Placental epithelial cell (primary cell): ENCODE data around the genes DEFB128, DEFB132, RBCK1 and ANGPT4.

GRCh38 chr20:189457-190039, at the start of gene DEFB128:
TSS of gene DEFB128 (minus strand) at chr20:189711.
- CAGE, long polyA plus RNA = no peak

GRCh38 chr20:257641-257945, at the start of gene DEFB132:
TSS of gene DEFB132 (plus strand) at chr20:257724.
- CAGE, long polyA plus RNA = no peak

DNA sequence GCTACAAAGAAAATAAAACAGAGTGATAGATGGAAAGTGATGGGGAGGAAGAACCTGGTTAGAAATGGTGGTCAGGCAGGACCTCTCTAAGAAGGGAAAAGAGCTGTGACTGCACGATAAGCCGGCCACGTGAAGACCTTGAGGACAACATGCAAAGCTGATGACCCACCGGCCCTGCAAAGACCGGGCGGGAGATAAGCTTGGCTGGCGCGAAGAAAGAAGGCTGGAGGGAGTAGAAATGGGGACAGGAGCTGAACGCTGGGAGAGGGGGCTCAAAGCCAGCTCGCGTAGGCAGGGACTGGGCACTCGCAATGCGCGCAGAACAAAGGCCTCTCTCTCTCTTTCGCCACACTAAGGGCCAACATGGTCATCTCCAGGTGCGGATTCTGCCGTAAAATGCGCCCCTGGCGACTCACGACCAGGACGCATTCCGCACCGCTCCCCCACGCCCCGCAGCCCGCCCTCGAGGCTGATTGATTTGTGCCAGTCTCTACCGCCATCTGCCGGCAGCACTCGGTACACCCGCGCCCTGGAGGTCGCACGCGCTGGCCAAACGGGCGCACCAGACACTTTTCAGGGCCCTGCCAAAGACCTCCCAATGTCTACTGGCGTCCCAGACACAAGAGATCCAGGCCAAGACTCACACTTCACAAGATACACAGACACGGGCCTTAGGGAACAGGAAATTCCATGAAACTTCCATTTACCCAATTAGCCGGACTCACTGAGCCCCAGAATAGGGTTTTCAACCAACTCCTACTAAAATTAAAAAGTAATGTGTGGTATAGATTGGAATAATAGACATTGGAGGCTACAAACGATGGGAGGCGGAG, 9.3 kb downstream of the DEFB132 start:
- CAGE, long polyA plus RNA = no peak

- CAGE, long polyA plus RNA = no peak
Observed at GRCh38 chr20:297842-298029, 366 bp downstream of the ZCCHC3 start.

DNA sequence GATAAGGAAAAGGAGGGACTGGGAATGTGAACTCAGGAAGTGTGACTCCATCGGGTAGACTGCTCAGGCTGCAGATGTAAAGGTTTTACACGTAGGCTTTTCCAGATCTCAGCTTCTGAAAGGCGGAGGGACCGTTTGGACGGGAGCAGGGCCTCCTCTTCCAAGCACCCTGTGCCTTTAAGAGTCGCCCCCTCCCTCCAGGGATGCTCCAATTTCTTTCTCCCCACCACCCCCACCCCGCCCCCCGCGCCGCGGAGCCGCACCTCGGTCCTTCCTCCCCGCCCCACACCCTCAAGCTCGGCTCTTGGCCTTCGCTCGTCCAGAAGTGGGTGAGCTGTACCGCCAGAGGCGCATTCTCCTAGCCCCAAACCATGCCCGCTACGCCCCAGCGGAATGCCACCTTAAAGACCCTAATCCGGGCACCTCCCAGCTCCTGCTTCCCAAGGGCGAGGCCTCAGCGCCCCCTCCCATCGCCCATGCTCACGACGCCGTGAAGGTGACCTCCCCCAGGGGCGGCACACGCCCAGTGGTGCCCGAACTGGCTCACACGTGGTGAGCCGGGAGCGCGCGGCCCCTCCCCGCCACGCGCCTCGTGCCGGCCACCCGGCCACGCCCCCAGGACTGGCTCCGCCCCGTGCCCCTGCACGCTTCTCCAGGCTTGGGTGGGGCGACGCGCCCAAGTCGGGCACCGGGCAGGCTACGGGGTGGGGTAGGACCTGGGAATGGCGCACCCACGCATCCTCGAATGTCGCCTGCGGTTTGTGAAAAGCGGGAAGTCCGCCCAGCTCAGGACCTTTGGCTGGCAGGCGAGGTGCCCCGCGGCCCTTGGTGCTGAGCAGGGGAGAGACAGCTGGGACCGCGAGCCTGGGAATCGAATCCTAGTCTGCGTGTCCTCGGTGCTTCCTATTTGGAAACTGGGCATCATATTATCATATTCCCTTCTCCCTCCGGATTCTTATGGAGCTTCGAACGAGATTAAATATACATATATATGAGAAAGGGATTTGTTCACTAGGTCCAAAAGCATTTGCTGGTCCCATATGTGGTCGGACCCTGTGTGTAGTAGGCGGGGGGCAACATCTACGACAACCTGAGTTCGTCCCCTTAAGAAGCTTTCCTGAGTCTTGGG, 1.0 kb upstream of the SOX12 start:
- CAGE, long polyA plus RNA = no peak

DNA sequence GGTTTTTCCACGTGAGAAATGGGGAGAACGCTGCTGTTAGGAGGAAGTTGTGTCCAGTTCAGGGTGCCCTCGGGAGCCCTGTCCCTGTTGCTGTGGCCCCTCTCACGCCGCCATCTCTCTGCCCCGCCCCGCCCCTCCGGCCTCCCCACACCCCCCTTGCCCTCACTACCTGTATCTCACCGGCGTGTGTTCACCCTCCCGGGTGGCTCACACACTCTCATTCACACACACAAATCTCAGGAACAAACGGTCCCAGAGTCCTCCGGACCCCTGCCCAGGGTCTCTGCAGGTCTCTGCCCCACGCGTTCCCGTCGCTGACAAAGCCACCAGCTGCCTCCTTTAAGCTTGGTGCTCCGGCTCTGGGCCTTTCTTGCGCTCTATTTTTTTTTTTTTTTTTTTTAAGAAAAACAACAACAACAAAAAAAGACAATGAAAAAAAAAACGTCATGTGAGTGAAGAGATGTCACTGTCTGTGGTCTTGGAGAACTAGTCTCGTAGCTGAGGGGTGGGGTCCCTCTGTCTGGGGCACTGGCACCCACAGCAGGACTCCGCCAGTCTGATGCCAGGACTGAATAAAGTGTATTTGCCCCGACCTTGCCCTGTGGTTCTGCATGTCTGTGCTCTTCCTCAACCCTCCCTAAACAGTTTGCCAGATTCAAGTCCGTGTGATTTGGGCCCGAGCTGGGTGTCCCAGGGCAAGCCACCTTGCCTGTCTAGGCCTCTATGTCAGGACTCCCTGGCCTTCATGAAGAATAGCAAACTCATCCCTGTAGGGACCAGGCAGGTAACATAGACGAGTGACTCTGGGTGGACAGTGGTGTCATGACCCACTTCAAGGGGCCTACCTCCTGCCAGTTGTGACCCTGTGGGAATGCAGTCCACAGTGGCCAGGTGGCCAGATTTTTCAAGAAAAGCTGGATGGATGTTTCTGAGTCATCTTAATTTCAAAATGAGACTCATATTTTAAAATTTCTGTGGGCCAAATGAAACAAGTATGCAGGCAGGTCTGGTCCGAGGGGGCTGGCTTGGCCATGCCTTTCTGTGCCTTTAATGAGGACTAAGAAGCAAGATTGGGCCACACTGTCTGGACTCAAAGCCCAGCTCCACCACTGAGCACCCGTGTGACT, 3.1 kb downstream of the SOX12 start:
- CAGE, long polyA plus RNA = no peak

DNA sequence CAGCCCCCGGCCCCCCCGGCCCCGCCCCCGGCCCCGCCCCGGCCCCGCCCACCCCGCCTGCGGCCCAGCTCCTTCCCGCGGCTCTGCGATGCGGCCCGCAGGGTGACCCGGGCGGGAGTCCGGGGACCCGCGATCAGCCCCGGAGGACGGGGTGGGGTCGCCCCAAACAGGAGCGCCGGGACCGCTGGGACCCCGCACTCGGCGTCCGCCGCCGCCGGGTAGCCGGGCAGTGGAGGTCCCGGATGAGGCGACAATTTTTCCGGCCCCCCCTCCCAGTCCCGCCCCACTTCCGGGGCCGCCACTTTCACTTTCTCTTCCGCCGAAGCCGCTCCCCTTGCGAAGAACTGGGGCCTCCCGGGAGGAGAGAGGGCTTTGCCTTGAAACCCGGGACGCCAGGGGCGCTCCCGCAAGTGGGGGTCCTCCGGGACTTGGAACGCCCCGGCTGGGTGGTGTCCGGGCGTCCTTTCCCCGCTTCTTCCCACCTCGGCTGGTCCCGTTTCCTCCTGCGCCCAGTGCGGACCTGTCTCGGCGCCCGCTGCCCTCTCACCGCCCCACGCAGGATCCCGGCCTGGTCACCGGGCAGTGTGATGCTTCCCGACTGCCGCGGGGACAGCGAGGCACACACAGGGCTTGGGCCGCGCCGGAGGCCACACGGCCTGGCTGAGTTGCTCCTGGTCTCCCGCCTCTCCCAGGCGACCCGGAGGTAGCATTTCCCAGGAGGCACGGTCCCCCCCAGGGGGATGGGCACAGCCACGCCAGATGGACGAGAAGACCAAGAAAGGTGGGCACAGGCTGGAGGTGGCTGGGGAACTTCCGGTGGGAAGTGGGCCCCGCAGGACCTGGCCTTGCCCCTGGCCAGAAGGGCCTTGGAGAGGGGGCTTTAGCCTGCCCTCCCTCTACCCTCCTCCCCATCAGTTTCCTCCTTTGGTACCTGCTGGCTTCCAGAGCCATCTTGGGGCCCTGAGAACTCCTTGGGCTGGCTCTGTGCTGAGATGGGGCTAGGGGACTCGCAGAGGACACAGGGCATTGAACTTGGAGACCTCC, at the start of gene RBCK1:
Gene RBCK1 (plus strand): TSS at position 301 of the 1,044 bp plus-strand sequence.
- CAGE, long polyA plus RNA = no peak

DNA sequence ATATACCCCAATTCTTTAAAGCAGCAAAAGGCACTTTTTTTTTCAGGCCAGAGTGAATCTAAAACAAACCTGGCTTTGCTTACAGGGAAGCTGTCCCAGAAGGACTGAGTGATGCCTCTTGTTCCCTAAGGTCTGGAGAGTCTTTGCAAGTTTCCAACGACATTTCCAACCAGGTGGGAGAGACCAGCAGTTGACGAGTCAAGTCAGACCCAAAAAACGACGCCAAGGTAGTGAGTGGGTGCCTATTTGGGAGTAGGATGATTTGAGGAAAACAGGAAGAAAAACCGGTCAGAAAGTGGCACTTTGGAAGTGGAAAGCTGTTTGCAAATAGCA, 25.0 kb downstream of the TBC1D20 start:
- CAGE, long polyA plus RNA = no peak

- CAGE, long polyA plus RNA = no peak
Observed at GRCh38 chr20:462766-463043, 372 bp upstream of the TBC1D20 start.

DNA sequence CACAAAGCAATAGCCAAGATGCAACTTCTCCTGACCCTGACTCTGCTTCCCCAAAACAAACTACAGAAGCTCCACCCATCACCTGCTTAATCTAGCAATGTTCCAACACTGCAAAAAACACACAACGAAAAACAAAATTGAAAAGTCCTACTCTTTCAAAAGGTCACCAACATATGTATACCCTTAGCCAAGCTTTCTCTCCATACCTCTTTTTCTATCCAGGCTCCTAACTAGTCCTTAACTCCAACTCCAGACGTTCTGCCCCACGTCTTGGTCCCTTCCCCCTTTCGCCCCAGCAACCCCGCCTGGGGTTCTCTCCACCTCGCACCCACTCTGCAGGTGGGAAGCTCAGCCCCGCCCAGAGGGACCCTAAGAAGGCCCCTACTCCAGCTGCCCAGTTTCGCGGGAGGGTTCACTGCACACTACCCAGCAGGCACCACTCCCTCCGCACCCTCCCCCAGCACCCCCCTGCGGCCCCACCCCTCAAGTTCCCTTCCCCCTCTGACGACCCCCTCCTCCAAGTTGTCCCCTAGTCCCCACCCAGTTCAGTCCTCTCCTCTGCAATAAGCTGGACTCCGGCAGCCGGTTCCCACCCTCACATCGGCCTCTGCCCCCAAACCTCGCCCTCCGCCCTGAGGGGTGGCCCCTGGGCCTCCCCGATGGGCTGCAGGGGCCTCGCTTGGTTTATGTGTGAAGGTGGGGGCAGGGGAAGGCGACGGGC, 582 bp downstream of the CSNK2A1 start:
- CAGE, long polyA plus RNA = no peak

DNA sequence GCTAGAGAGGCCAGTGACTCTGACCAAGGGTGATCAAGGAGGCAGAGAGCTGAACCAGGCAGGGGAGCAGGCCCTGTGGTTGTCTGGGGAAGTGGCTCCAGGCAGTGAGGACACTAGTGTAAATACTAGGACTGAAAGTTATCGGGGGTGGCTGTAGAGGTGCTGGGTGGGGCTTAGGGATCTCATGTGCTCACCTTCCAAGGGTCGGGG, 1.0 kb downstream of the SRXN1 start:
- CAGE, long polyA plus RNA = no peak

GRCh38 chr20:750735-750992, 17.6 kb downstream of the SLC52A3 start:
- CAGE, long polyA plus RNA = no peak

DNA sequence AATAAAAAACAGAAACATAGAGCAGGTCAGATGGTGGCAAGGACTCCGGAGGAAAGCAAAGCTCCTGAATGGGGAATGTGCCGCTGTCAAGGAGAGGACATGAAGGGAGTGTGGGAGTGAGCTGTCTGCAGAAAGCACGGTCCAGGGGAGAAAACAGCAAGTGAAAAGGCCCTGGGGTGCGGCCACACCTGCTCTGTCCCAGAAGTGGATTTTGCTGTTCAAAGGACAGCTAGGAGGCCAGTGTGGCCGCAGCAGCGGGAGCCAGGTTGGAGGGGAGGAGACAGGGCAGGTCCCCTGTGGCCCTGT, 4.4 kb upstream of the SLC52A3 start:
- CAGE, long polyA plus RNA = no peak

- CAGE, long polyA plus RNA = no peak
Observed at GRCh38 chr20:843831-844197, 10.3 kb downstream of the FAM110A start.

DNA sequence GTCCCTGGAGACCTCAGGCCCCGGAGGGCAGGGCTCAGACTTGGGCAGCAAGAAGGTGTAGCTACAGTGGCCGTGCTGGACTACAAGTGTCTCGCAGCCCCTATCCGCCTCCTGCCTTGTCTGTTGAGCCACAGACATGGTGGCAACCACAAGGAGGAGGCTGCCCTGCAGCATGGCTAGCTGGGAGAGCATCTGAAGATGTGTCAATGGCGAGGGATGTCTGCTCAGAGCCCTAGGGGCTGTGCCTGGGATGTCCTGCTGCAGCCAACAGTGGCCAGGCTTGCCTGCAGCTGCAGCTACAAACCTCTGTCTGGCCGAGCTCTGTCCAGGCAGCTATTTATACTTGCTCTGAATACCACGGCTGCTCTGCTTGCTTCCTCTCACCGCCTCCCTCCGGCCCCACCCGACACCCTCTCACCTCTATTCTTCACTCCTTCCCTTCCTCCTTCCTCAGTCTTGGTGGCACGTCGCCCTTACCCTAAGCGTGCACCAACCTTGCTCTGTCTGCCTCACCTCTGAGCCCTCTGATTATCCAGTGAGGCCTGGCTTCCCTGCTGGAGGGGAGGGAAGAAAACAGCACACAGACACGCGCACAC, at the start of gene ANGPT4:
Gene ANGPT4 (minus strand): TSS at position 312 of the 596 bp plus-strand sequence.
- CAGE, long polyA plus RNA = no peak

GRCh38 chr20:1130050-1130378, 11.6 kb downstream of the PSMF1 start:
- CAGE, long polyA plus RNA = no peak

- CAGE, long polyA plus RNA = no peak
Observed at GRCh38 chr20:1154866-1155665, 29.7 kb downstream of the TMEM74B start.

GRCh38 chr20:1156343-1156611, 28.5 kb downstream of the TMEM74B start:
- CAGE, long polyA plus RNA = no peak

- CAGE, long polyA plus RNA = no peak
Observed at GRCh38 chr20:1326868-1327736, 1.8 kb downstream of the SDCBP2 start.

GRCh38 chr20:1369657-1370148, 23.2 kb downstream of the FKBP1A start:
- CAGE, long polyA plus RNA = no peak